ENCODE results near the genes CCDC167, BTBD9 and KCNK16.

DNA sequence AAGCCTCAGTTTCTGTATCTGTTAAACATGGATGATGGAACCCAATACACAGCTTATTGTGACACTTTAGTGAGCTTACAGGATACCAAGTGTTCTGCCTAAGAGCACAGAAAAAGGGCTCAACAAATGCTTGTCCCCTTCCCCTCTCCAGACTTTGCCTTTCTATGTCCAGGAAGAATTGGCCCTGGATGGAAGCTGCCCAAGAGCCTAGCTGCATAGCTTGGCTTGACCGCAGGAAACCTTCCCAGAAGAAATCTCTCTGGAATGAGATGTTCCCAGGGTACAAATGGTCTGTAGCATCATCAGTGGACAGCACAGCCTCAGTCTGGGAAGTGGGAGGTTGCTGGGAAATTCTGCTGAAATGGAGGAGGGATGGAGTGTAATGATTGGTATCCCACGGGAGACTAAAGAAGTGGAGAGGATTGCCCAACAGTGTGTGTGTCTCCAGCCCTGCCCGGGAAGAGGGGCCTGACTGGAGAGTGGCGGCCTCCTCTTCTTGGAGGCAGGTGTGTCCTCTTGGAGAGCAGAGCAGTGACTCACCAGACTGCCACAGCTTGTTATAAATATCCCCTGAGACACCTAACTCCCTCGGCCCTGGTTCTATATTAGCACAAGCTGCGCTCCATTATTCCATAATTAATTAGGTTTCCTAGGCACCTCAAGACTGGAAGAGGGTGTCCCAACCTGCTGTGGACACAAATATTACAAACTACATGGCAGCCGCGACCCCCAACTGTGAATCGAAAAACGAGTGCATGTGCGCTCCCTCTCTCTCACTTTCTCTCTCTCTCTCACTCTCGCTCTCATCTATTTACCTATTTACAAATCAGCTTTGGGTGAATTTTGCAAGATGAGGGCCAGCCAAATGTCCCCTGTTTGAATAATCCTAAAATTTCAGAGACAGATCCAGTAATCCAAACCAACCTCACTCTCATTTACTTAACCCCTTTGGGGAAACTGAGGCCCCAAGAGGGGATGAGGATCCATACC, 68.7 kb downstream of the FGD2 start:
- PRO-cap, result no peak

DNA sequence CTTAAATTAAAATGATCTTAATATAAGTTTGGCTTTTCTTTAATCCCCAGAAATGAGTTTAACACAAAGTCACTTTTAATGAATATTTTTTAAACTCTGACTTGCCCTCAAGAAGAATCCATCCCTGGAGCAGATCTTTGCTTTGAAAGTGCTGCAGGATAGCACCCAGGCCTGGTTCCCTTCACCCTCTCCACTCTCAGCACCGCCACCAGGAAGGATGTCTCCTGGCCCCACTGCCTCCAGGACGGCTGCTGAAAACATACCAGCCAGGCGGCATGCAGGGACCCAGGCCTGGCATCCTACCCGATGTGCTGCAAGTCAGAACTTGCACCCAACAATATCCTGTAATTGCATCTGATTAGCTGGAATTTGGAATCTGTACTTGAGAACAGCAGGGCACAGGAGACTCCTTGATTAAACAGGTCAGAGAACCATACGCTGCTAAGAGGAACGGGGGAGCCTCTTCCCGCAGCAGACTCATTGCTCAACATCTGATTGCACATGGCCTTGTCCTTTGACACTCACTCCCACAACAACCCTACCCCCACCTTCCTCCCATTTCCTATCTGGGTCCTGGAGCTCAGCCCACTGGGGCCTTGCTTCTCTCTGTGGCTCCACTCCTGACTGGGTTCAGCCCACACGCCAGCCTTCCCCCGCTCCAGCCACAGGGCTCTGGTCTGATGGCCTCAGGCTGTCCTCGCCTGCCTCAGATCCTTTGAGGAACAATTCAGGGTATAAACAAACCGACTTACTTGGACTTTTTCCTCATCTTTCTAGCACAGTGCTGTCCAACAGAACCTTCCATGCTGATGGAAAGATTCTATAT, 77.9 kb downstream of the FGD2 start:
- PRO-cap, result no peak

DNA sequence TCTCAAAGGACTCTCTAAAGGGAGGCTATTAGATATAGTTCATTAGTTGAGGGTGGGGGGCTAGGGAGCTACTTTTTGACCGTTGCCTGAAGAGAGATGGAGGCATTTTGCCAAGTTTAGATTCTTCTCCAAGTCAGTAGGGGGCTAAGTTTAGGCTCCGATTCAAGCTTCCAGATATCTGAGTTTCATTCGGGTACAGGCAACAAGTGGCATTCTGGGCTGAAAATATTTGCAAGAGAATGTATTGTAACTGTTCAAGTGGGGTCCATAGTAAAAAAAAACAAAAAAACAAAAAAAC, 43.4 kb upstream of the PIM1 start:
- PRO-cap, result no peak

DNA sequence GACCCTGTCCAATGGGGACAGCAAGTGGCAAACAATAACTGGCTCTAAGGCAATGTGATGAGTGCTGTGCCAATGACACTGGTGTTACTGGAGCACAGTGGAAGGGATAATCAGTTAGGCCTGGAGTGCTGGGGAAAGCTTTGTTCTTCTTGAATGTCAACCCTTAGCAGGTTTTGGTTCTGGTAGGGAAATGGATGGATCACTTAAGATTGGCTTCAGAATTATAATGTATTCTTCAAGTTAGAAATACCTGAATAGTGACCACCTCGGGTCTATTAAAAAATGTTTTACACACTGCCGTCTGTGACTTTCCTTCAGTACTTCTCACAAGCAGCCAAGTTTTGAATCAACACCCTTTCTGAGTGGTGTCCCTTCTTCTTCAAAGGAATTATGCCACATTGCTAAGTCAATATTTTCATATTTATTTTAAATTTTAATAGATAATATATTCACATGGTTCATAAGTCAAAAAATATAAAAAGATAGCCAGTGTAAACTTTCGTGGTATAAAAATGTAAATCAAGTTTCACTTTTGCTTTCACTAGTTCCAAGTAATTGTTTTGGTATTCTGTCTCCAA, 9.6 kb downstream of the CMTR1 start:
- PRO-cap, result unidirectional peak, plus-strand start at position 113 of the sequence

DNA sequence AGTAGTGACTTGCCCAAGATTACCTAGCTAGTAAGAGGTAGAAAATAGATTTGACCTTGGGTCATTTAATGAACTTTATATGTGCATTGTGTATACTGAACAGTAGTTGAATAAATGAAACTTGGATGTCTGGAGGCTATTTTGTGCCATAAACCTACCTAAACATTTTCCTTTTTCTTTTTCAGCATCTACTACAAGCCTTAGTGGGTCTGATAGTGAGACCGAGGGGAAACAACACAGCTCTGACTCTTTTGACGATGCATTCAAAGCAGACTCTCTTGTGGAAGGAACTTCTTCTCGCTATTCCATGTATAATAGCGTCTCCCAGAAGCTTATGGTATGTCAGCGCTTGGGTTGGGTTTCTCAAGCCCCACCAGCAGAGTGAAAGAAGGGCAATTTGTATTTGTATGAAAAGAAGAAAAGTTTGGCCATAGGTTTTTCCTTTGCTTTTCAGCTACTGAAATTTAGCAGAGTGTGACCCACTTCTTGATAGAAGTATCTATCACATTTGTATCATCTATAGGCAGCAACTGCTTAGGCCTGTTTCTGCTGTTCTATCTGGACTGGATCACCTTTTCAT, 10.9 kb downstream of the CMTR1 start:
- PRO-cap, result no peak

DNA sequence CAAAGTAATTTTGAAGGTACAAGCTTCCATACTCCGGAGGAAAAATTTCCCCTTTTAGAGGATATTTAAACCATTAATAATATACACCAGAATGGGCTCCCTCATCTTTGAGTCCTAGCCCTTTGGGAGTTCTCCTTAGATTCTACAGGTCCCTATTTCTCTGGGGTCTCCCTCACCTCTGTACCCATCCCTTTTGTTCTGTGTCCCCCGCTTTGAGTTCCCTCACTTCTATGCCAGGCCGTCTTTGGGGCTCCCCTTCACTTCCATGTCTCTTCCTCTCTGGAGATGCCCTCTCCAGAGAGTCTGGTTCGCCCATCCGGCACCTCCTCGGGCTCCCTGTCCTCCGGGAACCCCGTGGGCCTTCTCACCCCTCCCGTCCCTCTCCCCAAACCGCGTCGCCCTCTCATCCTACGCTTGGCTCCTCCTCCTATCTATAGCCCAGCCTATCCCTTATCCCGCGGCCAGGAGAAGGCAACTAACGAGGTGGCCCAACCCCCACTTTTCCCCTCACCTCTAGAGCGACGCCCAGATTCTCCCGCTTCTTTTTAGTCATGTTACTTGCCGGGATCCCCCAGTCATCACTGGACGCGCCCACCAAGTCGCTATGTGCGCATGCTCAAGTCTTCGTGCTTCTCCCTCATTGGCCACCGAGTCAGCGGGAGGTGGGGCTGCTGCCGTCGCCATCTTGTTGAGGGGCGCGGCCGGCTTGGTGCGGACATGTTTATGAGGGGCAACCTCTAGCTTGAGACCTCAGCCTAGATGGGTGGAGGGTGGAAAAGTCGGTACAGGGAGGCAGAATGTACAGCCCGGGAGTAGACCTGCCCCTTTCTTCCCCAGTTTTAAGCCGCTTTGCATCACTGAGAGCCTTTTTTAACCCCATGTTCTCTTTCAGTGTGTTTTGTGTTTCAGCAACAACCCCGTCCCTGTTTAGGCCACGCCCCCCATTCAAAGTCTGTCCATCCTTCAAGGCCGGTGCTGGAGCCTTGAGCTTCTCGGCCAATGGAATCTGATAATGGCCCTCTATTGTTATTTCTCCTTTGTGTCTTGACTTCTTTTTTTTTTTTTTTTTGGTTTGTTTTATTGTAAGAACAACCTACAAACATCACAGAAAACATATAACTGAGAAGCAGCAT, at the start of gene CCDC167:
Gene CCDC167 (minus strand): TSS at position 583 of the 1,133 bp plus-strand sequence.
- PRO-cap, result bidirectional peak, plus-strand start at position 680 of the sequence, minus-strand start at position 580 of the sequence

- PRO-cap, result no peak
These were observed 1.9 kb downstream of the ZFAND3 start for GRCh38 chr6:37821448-37821886.

- PRO-cap, result no peak
These were observed 2.9 kb downstream of the ZFAND3 start for GRCh38 chr6:37822296-37822915.

DNA sequence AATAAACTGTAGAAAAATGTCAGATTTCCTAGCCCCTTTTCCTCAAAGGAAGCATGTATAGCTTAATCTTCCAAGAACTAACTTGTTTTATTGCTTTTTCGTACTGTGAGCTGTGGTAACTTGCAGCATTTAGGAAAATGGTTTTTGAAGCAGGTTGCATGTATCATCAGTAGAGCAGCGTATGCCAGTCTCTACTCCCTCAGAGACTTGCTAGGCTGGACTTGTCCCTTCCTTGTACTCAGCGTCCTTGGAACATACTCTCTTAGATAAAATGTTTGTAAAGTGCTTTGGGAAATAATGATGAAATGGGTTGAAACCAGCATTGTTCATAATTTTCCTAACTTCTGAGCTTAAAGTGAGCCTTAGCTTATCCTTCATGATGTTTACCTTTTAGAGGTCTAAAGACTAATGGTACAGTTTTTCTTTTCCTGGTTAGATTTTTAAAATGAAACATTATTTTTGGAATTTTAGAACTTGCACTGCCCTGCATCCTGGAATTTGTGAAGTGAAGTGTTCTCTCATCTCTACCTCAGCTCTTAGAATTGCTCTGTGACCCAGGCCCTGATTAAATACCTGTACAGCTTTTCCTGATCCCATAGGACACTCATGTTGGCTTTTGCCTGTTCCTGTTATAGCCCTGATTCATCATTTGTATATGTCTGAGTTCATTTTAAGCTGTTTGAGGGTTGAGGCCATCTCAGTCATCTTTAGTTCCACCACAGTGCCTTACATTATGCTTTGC, 26.1 kb downstream of the ZFAND3 start:
- PRO-cap, result no peak

- PRO-cap, result bidirectional peak, plus-strand start at chr6:38639704, minus-strand start at chr6:38639641; bidirectional peak, plus-strand start at chr6:38640244, minus-strand start at chr6:38639920
These were observed at the start of gene BTBD9 for GRCh38 chr6:38639444-38640512. Gene BTBD9 (minus strand): TSS chr6:38639929.

GRCh38 chr6:38974680-38974949, 74.0 kb upstream of the GLP1R start:
- PRO-cap, result no peak

GRCh38 chr6:39183011-39183879, 46.0 kb downstream of the KCNK5 start:
- PRO-cap, result no peak

- PRO-cap, result no peak
These were observed 34.7 kb downstream of the KCNK5 start for GRCh38 chr6:39194518-39195017.

DNA sequence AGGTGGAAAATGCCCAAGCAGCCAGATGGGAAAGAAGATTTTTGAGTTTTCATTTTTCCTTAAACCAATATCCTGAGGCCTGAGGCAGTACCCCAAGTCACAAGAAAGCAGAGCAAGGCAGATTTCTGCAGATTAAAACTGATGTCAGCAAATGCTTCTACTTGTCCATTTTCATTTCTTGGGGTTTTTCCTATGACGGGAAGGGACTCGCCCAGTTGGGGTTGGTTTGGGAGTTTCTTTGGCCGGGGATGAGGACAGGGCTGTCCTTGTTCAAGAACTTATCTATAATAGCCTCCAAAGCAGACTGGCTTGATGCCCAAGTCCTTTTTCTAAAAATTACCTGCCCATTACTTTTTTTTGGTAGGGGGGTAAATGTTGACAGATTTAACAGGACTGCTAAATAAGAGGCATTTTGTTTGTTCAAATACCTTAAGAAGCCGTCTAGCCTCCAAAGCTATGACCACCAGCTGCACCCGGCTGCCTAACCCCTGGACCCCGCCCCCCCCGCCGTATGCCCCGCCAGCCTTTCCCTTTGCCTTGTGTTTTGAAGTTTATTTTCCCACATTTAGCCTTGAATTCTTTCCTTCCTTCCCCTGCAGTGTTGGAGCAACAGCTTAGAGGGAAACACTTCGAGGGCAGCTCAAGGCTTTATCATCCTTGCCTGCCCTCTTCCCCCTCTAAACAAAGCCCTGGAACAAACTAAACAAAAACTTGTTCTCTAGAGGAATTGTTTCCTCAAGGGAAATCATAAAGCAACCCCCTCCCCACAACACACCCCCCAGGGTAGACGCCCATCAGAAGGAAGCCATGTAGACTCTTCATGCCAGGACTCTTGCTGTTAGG, 2.4 kb downstream of the KCNK5 start:
- PRO-cap, result no peak

DNA sequence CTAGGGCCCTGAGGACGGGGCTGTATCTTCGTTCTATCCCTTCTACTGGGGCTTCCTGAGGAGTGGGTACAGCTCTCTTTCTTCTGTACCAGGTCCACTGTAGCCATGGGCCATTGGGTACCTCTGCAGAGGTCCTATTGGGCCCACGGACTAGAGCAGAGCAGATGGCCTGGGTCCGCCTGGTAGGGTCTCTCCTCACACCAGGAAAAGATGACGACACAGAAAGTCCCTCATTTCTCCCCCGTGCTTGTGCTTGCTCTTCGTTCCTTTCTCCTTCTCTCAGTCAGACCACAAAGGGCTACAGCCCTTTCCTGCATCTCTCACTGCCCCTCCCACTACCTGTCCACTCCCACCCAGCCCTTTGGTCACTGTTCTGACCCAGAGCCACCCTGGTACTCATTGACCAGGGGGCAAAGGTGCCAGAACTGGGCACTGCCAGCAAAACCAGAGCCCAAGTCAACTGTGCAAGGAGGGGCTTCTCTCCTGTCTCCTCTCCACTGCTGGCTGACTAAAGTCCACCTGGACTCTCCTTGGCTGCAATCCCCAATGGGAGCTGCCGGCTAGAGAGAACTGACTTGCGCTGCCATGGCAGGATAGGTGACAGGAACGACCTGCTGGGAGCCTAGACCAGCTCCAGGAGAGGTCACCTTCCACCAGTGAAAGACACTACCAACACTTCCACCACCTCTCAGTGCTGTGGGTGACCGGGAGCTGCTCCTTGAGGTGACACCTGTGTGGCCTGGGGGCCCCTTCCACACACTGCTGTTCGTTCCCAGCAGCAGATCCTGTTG, 32.9 kb downstream of the KCNK17 start:
- PRO-cap, result no peak

GRCh38 chr6:39312684-39313266, 1.4 kb downstream of the KCNK17 start:
- PRO-cap, result no peak

GRCh38 chr6:39322452-39322737, at the start of gene KCNK16:
Gene KCNK16 (minus strand): TSS chr6:39322702.
- PRO-cap, result no peak

GRCh38 chr6:39758721-39759200, 33.4 kb upstream of the DAAM2 start:
- PRO-cap, result no peak

DNA sequence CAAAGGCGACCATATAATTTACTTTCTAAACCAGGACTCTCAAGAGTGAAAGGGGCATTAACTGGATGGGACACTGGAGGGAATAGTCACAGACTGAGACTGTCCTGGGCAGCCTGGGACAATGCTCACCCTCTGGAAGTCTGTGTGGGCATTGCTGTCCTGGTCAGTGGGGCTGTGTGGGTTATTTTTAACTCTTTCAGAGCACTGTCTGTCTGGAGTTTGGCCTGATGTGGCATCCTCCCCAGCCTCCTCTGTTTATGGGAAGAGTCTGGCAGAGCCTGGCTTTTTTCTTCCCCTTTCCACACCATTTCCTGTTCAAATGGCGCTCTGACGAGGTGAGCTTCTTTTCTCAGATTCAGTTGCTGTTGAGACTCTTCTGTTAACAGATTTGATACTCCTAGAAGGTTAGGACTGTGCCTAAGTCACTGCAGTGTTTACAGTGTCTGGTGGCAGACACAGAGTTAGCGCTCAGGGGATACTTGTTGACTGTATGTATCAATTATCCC, 11.8 kb downstream of the DAAM2 start:
- PRO-cap, result no peak

GRCh38 chr6:39855180-39855988, 63.2 kb downstream of the DAAM2 start:
- PRO-cap, result no peak